Urinary bladder (tissue), 3 donors: Measurements from ENCODE around the gene SLC25A15.

GRCh38 chr13:39894464-39895138 lies 239.1 kb downstream of the COG6 start:
- PRO-cap: no peak
- RAMPAGE, long total RNA: no peak

DNA sequence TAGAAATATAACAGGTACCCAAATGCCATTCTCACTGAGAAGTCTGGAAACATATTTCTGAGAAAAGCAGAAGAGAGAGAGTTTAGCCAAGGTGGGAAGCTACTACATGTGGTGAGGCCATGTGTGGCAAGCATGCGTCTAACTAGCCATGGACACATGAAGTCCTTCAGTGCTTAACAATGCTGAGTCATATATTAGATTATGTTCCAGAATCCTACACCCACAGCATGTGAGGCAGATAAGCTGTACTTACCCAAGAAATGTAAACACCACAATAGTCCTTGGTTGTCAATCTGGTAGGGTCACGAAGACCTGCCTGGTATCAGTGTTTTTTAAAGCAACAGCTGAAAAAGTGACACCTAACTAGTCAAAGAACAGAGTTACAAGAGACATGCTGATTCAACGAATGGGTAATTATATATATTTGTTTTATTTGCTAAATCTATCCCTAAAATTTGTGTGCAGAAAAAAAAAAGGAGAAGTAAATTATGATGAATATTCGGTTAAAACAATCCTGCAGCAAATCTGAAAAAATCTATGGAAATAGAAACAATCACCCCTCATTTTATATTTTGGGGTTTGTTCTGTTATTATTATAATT lies 484.9 kb downstream of the FOXO1 start:
- PRO-cap: no peak
- RAMPAGE, long total RNA: no peak

DNA sequence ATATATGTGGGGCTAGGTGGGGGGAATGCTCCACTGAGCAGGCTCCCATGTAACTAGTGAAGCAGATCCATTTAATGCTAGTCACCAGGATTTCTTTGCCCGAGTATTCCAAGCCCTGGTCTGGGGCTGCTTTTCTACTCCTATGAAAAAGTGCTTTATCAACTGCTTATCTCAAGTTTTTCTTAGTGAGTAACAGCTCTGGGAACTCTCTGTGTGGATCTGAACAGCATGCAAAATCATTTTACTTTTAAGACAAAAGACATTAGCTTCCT lies 475.3 kb downstream of the FOXO1 start:
- PRO-cap: no peak
- RAMPAGE, long total RNA: no peak

- PRO-cap: no peak
- RAMPAGE, long total RNA: no peak
Observed at GRCh38 chr13:40192465-40192788, 474.0 kb downstream of the FOXO1 start.

DNA sequence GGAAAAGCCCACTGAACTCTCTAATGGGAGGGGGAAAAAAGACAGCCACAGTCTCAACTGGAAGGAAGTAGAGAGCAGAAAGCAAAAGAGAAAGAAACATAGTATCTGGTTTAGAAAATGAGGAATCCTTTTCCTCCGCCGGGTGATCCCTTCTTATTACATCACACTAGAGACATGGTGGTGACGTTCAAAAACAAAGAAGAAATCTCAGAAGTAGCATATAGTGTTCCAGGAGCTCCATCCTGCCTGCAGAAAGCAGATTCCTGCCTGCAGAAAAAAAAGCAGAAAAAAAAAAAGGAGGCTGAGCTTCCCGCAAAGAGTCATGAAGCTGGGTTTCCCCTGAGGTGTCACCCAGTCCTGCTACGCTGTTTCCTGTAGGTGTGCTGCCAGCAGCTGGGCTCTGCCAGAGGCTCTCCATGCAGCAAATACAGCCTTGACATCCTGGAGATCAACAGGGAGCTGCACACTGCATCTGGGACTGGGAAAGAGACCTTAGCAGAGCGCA lies 351.1 kb downstream of the FOXO1 start:
- PRO-cap: no peak
- RAMPAGE, long total RNA: no peak

GRCh38 chr13:40346719-40347087 lies 319.7 kb downstream of the FOXO1 start:
- PRO-cap: no peak
- RAMPAGE, long total RNA: no peak

DNA sequence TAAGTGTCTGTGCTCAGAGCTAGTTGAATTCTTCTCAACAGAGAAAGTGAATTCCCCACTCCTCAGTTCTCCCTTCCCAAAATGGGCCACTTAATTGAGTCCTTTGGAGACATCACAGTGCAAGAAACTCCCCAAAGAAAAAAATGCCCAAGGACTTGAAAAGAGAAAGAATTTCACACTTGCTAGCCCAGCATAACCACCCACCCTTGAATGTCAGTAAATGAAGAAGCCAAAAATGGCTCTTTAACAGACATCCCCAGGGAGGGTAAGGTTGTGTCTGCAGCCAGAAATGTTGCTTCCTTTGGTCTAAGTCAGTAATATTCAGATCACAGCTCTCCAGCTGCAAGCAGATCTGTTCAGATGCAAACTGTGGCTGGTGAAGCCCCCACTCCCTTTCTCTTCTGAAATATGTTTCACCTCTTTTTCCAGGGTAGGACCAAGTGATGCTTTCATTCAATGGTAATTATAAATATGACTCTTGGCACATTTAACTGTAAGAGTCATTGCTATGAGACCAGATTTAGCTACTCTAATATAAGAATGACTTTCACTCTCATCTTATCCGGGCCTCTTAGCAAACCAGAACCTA lies 234.4 kb downstream of the FOXO1 start:
- PRO-cap: no peak
- RAMPAGE, long total RNA: no peak

DNA sequence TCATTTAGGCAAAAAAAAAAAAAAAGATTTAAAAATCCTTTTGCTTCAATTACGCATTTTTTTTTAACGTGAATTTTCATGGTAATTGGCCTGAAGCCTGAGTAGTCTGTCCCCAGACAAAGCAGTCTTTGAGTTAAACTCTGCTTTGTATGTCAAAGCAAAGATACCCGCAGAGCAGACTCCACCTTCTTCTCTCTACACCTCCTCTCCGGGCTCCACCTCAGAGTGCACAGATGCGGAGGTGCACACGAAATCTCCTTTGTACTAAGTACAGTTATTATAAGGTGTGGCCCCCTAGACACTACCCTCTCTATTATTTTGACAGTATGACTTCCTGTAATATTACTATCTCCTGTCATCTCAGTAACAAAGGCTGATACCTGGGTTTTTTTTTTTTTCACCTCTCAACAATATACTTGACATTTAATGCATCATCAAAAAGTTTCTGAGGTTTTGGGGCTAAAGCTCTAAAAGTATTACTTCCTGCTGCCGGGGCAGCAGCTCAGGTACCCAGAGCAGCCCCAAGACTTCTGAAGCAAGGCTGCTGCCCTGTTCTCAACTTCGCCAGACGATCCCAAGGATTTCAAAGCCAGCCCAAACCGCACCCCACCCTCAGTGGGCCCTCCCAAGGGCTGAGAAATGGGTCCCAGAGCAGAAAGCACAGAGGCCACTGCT lies 180.8 kb downstream of the FOXO1 start:
- PRO-cap: unidirectional peak, minus-strand start at position 130 of the sequence
- RAMPAGE, long total RNA: no peak

GRCh38 chr13:40551185-40552359 lies 114.9 kb downstream of the FOXO1 start:
- PRO-cap: no peak
- RAMPAGE, long total RNA: no peak

GRCh38 chr13:40555337-40555753 lies 111.1 kb downstream of the FOXO1 start:
- PRO-cap: no peak
- RAMPAGE, long total RNA: no peak

GRCh38 chr13:40558629-40559222 lies 107.7 kb downstream of the FOXO1 start:
- PRO-cap: no peak
- RAMPAGE, long total RNA: no peak

- PRO-cap: bidirectional peak, plus-strand start at chr13:40564587, minus-strand start at chr13:40564393
- RAMPAGE, long total RNA: no peak
Observed at GRCh38 chr13:40564060-40565120, 102.1 kb downstream of the FOXO1 start.

DNA sequence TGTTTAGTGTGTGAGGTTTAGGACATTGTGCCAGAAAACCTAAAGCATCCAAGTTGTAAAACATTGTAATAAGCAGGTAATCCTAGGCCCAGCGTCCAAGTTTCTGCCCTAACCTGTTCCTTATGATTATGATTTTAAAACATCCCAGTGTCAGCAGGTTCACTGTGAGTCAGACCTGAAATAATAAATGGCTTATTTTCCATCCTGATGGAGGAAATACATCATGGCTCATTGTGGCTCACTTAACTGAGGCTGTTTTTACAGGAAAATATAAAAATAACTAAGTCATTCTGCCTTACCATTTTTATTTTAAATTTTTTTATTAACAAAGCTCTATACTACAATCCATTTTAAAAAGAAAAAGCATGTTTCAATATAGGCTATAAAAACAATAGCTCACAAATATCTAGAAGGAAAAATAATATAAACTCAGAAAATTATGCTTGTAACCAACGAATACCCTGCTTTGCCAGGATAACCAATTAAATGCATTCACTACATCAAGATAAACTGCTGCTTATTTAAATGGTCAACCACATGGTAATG lies 56.0 kb downstream of the FOXO1 start:
- PRO-cap: unidirectional peak, minus-strand start at position 122 of the sequence
- RAMPAGE, long total RNA: no peak

- PRO-cap: bidirectional peak, plus-strand start at chr13:40665204, minus-strand start at chr13:40665153
- RAMPAGE, long total RNA: no peak
Observed at GRCh38 chr13:40664966-40665441, 1.4 kb downstream of the FOXO1 start.

DNA sequence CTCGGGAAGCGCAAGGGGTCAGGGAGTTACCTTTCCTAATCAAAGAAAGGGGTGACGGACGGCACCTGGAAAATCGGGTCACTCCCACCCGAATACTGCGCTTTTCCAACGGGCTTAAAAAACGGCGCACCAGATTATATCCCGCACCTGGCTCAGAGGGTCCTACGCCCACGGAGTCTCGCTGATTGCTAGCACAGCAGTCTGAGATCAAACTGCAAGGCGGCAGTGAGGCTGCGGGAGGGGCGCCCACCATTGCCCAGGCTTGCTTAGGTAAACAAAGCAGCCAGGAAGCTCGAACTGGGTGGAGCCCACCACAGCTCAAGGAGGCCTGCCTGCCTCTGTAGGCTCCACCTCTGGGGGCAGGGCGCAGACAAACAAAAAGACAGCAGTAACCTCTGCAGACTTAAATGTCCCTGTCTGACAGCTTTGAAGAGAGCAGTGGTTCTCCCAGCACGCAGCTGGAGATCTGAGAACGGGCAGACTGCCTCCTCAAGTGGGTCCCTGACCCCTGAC lies 35.8 kb downstream of the MRPS31 start:
- PRO-cap: no peak
- RAMPAGE, long total RNA: no peak

- PRO-cap: no peak
- RAMPAGE, long total RNA: no peak
Observed at GRCh38 chr13:40780662-40781327, 8.6 kb upstream of the SLC25A15 start.

DNA sequence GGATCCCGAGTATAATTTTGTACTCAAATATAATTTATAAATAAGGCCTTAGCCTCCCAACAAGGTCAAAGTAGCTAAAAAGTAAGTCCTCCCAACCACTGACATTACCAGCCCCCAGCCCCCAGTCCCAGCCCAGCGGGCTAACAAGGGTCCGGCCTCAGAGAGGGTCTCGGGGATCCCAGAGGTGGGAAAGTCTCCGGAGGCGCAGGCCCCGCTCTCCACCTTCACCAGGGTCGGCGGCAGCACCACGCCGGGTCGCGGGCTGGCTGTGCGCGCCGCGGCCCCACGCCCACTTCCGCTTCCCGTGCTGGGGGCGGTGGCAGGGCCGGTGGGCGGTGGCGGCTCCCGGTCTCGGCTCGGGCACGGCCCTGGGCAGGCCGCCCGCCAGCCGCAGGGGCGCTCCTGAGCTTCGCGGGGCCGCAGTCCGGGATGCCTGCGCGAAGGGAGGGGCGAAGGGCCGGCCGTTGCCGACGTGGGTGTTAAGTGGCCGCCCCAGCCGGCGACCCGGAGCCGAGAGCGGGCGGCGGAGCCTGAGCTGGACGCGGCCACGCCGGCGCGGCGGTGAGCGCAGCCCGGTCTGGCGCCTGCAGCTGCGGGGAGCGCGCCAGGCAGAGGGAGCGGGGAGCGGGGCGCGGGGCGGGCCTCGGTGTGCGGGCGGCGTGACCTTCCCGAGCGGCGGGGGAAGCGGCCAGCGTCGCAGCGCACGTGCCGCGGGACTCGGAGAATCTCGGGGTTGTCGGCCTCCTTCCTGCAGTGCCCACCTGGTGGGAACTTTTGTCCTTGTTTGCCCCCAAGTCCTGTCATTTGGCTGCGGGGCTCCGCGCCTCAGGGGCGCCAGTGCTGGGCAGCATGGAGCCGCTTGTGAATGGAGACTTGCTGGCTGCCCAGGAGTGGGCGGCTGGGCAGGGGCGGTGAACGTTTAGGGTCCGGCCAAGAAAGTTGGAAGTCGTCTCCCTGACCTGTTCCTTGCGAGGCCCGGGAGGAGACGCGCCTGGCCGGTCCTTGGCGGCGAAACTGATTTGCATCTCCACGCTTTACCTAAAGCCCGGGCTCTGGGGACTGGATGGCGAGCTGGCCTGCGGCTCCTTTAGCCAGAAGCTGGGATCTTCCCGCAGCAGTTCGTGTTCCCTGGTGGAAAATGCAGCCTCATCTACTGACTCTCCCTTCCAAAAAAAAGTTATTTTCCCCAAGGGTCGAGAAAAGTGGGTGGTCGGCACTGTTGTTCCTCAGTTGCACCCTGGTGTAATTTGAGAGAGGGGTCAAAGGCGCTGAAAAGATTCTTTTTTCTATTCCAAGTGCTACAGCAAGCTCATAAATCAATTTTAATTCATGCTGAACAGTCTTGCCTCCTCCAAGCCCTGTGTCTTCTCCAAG lies at the start of gene SLC25A15:
SLC25A15 (plus strand) TSS at position 509 of the 1,374 bp plus-strand sequence.
- PRO-cap: bidirectional peak, plus-strand start at position 509 of the sequence, minus-strand start at position 291 of the sequence; unidirectional peak, minus-strand start at position 579 of the sequence
- RAMPAGE, long total RNA: no peak

DNA sequence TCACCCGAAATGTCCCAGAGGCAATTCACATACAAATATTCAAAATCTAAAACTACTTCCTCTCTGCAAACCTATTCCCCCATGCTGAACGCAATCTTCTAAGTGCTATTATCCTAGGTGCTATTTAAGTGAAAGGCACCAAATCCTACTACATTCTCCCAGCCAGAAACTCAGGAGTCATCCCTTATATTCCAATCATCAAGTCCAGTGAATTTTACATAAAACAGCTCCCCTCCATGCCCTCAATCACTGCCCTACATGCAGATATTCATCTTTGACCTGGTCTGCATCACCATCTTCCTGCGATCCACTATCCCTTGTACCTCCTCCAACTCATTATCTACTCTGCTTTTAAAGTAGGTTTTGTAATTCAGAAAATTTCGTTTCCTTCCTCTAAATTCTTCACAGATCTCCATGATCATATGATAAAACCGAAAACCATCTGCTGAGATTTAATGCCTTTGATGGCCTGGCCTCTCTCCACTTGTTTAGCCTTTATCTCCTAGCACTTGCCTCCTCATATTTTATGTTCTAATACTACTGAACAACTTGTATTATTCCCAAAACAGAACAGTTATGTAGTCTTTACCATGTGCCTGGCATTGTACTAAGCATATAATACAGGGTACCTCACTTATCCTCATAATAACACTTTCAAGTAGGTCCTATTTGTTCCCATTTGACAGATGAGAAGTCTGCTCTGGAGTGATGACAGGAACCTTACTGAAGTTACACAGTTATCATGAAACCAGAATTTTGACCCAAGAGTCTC lies 102.5 kb downstream of the ELF1 start:
- PRO-cap: no peak
- RAMPAGE, long total RNA: no peak

DNA sequence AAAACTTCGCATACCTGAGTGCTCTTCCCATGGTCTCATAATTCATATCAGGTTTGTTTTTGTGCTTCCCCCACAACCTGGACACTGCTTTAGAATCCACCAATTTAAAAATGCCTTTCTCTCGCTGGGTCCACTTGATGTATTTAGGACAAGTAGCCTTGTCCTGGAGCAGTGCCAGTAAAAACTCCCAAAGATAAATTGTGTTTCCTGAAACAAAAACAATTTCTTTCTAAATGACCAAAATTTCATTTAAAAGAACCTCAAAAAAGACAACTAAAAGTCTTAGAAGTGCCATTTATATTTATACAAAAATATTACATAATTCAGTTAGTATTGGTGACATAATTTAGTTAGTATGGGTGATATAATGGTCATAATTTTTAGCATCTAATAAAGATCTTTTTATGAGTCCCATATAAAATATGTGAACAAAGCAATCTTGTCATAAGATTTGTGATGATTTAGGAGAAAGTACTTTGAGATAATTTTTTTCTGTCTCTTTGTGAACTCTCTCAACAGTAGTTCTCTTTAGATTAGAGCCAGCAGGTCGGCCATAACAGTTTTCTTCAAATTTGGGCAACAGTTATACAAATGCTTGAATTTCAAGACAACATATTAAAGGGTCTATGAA lies 76.1 kb downstream of the ELF1 start:
- PRO-cap: no peak
- RAMPAGE, long total RNA: no peak

- PRO-cap: no peak
- RAMPAGE, long total RNA: no peak
Observed at GRCh38 chr13:40948676-40949148, 70.4 kb downstream of the ELF1 start.